GM19239 (cell line): ENCODE measurements around a stretch of chr10.

DNA sequence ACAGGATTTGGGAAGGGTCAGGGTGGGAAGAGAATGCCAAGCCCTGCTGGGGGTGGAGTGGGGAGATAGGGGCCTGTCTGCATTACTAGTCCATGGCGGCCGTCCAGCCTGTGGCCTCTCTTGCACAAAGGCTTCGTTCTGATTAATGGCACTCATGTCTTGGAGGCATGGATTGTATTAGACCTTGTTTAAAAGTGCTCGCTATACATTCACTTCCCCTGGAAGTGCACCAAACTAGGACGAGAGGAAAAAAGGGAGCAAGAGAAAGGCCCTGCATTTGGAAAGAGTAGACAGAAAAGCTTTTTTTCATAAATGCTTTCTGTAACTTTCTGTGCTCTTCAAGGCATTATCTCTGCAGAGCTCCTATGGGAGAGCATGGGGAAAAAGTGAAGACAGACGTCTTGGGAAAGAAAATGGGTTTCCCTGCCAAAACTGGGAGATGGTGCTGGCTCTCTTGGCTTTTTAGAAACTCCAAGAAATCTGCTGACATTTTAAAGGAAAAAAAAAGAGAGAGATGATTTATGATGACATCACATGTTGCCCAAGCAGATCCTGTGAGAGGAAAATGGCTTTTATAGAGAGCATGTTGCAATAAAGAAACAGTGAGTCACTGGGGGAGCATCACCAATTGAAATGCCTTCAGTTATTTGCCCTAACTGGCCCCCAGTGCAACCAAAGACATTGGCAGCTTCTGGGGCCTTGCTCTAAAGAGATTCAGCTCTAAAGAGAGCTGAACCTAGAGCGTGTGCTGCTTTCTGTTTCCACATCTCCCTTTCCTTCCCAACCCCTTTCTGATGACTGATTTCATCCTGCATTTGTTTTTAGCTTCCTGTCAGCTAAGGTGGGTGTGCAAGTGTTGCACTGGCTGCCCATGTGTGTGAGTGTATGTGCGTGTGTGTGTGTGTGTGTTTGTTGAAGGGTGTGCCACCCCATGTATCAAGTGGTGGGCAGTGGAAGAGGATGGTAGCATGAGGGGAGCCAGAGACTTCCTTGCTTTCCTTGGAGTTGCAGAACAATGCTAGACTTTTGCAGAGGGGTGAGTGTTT, 37.6 kb downstream of the LRMDA start:
- RRBS, result no CpG with 5 or more reads among the region's 8 CpGs

- RRBS, result no CpG with 5 or more reads among the region's 6 CpGs
These were observed 49.3 kb downstream of the LRMDA start for GRCh38 chr10:75480357-75481416.

DNA sequence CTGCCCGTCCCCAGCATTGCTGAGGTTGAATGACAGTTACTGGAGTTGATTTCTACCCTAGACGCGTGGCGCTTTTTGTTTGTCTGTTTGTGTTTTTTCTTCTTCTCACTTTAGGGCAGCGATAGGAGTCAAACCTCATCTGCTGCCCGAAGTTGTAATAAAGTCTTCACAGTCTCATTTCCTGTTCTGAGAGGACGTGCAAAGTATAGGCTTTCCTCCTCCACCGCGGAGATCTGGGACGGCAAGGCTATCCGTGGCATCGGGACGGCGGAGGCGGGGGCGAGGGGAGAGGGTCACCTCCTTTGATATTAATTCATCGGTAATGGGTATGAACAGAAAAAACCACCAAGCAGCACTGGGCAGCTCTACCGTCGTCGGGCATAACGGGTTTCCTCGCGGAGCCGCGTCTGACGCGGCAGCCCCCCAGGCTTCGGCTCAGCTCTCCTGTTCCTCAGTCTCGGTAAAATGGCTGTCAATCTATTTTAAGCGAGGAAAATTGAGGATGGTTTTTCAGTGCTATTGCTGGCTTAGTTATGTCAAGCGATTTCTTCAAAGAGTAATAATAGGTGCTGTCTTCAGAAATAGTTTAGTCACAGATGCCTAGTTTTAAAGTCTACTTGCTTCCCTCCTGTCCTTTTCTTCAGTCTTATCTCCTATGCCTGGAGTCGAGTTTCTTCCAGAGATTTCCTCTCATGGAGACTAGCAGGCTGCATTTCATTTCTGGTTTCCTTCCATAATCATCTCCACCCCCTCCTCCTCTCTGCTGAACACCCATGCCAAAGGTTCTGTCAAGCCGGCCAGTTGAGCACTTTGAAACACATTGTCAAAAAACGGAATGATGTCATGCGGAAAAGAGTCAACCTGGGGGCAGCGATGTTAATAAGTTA, 161.1 kb downstream of the LRMDA start:
- RRBS, result no CpG with 5 or more reads among the region's 36 CpGs

GRCh38 chr10:75819954-75820727, 388.7 kb downstream of the LRMDA start:
- RRBS, result no CpG with 5 or more reads among the region's 3 CpGs

DNA sequence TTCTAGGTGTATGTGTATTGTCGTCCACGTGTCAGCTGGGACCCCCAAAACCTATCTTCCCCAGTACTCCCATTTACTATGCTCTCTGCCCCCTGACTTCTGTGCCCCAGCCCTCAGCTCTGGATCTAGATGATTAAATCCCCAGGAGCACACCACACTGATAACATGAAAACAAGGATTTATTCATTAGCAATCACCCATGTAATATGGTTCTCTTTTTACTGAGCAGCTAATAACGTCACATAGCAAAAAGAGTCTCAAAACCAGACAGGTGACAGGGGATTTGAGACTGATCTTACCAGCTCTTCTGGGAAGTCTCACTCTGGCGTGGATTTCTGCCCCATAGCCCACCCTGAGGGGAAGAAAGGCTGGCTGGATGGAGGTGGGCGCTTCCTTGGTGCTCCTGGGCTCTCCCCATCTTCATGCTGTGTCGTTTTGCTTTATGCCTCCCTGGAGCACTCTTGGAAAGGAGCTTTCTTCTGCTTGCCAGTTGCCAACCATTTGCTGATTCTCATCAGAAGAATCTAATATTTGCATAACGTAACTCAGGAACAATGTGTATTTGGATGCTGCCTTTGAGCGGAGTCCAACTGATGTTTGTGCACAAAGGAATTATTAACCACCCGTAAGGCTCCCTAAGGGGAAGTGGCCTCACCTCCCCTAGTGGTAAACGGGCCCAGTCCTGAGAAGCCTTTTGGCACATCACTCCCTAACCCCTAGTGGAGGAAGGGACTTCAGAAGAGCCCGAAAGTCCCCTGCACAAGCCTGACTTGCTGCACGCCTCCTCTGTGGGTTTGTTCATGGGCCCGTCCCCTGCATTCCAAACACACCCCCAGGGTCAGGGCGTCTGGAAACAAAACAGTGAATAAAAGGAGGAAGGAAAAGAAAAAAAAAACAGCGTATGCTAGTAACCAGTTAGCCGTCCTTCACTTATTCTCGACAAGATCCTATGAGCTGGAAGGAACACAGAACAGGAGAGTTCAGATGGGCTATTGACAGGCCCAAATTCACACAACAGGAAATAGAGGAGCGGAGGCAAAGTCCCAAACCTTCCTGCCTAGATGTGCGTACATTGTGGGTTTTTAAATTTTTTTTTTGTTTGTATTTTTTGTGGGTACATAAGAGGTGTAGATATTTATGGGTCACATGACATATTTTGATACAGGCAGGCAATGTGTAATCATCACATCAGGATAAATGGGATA, 602.1 kb downstream of the LRMDA start:
- RRBS, result no CpG with 5 or more reads among the region's 19 CpGs

GRCh38 chr10:76051437-76051883, 620.0 kb downstream of the LRMDA start:
- RRBS, result no CpG with 5 or more reads among the region's 4 CpGs

GRCh38 chr10:76185568-76185900, 754.1 kb downstream of the LRMDA start:
- RRBS, result no CpG with 5 or more reads among the region's 7 CpGs

GRCh38 chr10:76429612-76430145, 998.3 kb downstream of the LRMDA start:
- RRBS, result no CpG with 5 or more reads among the region's 6 CpGs

GRCh38 chr10:76524095-76524459, 1092.7 kb downstream of the LRMDA start:
- RRBS, result no CpG with 5 or more reads among the region's 11 CpGs

DNA sequence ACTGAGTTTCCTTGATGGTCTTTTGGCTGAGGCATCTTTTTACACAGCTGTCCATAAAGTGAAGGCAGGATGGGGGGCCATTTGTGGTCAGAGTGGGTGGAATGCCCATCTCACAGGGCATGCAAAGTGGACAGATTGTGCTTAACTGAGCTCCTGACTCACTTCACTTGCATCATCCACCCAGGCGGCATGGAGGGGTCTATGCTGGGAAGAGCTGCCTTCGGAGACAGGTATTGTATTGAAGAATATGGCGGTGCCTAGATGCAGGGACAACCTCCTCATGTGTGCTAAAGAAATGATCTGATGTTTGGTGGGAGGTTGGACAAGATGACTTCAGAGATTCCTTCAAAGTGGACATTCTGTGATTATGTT, 905.2 kb downstream of the KCNMA1 start:
- RRBS, result no CpG with 5 or more reads among the region's 3 CpGs

DNA sequence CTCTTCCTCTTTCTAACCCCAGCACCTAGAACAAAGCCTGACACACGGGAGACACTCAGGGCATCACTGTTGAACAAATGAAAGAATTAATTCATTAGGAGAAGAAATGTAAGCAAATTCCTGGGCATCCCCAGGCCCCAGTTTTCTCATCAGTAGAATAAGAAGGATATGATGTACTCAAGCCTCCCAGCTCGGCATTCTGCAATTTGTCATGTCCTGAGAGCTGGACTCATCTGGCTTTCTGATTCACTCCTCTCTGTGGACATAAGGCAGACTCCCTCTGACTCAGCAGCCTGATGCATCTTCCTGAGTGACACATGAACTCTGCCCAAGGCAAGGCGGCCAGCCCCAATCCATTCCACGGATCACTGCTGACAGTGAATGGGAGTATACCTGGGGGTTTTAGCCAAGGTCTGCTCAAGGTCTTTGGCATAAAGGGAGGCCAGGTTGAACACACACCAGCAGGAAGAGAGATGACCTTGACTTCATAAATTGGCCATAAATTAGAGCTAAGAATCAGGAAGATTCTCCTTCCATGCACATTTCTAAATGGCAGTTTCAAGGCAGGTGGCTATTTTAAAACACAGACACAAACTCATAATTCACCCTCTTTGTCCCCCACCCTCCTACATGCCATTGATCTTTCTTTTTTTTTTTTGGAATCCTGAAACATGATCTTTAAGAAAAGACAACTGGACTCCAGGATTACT, 473.6 kb downstream of the KCNMA1 start:
- RRBS, result no CpG with 5 or more reads among the region's 4 CpGs

DNA sequence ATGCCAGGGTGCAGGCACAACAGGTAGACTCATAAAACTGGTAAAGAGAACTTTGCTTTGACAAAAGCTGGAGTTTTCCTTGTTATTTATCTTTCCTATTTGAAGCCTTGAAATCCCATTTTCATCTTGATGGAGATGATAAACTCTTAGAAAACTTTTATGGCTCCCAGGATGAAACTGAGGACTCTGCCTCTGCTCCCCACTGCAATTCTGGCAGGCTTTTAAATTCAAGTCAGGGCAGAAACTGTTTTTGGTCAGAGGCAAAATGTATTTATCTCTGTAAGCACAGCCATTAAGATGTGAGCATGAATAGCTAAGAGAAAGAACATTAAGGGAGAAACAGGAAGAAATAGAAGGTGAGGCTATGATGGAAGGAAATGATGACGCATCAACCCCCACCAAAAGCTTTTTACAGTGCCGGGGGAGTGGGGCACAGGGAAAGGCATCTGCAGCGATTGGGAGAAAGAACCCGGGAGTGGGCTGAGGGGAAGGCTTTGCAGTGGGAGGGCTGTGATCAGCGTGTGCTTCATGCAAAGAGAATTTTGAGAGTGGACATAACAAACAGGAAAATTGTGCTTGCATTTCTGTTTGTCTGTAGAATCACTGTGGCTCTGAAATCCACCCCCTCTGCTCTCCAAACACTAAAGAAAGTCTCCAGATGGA, 250.9 kb downstream of the KCNMA1 start:
- RRBS, result 11% methylated on average over 2 of the region's 5 CpGs

DNA sequence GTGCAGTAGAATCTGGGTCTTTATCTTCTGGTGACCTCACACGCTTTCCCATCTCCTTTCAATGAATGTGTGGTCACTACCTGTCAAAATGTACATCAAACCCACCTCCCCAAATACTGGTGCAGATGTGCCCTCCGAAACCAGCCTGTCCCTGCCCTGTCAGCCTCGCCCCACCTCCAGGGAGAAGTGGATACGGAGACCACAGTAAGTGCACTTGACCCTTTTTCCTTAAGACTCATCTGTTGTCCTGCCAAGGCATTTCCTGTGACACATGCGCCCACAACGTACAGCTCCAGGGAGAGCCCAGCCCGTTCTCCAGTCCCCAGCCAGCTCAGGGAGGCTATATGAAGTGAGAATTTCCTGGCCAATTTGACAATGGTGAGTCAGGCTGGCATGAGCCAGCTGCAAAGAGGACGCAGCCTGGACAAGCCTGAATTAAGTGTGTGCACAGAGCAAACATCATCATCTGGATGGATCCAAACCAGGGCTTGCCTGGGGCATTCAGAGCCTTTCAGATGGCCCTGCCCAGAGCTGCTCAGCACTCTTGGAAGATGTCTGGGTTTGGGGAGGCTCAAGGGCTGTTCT, 244.8 kb downstream of the KCNMA1 start:
- RRBS, result no CpG with 5 or more reads among the region's 8 CpGs

GRCh38 chr10:77396963-77397369, 240.6 kb downstream of the KCNMA1 start:
- RRBS, result no CpG with 5 or more reads among the region's 5 CpGs

- RRBS, result no CpG with 5 or more reads among the region's 6 CpGs
These were observed 235.2 kb downstream of the KCNMA1 start for GRCh38 chr10:77402259-77403041.

DNA sequence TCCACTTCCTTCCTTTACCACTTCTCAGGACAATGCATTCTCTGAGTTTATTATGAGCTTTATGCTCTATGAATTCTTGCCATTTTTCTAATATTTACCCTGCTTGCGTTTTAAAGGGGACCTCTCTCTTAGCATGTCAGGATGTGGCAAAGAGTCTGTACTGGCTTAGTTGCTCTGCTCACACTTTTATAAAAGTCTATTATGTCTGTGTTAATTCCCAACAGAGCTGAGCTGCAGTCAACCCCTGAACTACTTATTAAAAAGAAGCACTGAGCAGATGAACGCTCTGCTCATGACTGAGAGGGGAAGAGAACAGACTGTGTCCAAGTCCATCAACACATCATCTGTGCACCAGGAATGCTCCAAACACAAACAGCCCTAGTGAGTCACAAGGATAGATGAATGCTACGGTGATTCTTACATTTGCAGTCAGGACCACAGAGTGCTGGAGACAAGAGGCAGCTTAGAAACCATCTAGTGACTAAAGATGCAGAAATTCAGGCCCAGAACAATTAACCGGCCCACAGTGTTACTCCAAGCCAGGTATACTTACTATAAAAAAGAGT, 159.5 kb downstream of the KCNMA1 start:
- RRBS, result no CpG with 5 or more reads among the region's 4 CpGs

DNA sequence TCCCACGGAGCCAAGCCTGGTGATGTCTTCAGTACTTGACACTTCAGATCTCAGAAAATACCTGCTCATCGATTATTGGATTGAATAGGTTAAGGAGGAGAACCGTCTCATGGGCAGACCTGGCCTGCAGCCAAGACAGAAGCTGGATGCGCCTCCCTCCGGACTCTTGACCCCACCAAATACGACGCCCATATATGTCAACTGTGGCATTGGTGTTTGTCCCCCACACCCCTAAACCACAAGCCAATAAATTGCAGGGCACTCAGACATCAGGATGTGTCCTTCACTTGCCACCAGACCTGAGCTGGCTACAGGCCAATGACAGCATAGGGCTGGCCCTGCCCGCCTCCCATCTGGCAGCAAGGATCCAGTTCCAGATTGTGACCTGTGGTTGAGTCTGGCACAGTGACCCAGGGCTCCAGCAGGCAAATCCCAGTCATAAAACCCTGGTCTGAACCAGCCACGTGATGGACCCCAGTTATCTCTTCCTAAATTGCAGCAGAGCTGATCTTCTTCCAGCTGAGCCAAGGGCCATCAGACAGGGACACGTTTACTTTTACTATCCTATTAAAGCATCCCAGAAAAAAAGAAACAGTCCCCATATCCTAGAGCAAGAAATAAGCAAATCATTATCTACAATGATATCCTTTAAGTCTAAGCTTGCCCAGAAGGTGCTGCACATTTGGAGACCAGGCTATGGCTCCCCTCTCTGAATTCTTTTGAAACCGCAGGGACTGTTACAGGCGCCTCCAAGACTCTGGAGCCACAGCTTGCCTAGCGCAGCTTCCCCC, 157.5 kb downstream of the KCNMA1 start:
- RRBS, result no CpG with 5 or more reads among the region's 13 CpGs

GRCh38 chr10:77485894-77486226, 151.7 kb downstream of the KCNMA1 start:
- RRBS, result no CpG with 5 or more reads among the region's 2 CpGs

- RRBS, result 76% methylated on average over 4 of the region's 15 CpGs
These were observed 106.0 kb downstream of the KCNMA1 start for GRCh38 chr10:77531352-77532260.